Measurements from ENCODE around the genes ALK and CAPN13.

DNA sequence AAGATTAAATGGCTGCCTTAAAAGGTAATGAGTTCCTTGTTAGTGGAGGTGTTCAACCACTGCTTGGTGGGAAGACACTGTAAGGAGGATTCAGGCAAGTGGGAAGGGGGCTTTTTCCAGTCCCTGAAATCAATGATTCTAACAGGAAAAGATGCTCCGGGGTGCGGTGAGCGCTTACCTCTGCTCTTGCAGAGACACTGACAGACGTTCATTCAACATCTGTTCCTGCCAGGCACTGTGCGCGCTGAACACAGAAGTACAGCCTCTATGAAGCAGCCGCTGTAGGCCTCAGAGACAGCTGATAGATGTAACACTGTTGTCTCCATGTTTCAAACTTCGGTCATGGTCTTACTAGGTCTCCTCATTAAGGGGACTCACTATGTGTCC lies 731 bp upstream of the CLIP4 start:
- RRBS, result no CpG with 5 or more reads among the region's 8 CpGs

GRCh38 chr2:29921110-29921960 lies at the start of gene ALK:
Gene ALK (minus strand): TSS chr2:29921586.
- RRBS, result 39% methylated on average over 13 of the region's 69 CpGs

DNA sequence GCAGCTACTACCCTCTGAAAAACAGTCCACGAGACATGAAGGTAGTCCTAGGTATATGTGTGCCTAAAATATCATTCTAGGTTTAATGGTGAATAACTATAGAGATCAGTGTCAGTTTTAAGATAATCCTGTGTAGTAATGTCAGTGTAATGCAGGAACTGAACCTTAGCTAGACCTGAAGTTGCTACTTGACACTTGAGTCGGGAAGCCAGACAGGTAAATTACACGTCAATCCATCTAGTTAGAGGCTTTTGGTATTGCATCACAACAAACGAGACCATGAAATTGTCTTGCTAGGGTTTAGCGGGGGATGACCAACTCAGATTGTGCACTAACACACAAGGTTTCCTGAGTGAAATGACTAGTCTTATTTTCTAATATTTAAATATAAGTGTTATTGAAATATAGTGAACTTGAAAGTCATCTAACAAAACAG lies 2.0 kb downstream of the YPEL5 start:
- RRBS, result no CpG with 5 or more reads among the region's 5 CpGs

GRCh38 chr2:30225015-30225901 lies 6.1 kb upstream of the LBH start:
- RRBS, result no CpG with 5 or more reads among the region's 11 CpGs

DNA sequence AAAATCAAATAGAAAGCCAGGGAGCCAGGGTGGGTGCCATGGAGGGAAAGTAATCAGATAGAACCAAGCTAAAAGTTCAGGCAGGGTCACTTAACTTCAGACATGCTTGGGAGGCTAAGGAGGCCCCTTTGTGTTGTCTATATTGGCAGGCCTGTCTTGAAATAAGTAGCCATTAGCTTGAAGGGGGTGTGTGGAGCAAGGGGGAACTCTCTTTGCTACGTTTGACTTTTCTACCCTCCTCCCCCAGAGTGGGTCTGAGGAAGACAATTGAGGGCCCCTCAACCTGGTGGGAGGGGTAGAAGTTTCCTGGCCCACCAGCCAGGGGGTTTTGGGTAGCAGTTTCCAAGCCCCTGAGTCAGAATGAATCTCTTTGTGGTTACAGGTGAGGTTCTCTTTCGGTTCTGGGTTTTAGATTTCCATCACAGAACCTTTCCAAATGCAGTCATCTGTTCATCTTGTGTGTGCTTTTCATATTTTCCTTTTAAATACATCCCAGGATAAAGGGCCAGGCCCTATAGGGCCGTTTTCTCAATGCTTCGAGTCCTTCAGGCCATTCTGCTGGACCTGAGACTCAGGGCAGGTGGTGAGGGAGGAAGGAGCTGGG lies 4.5 kb downstream of the LBH start:
- RRBS, result no CpG with 5 or more reads among the region's 4 CpGs

DNA sequence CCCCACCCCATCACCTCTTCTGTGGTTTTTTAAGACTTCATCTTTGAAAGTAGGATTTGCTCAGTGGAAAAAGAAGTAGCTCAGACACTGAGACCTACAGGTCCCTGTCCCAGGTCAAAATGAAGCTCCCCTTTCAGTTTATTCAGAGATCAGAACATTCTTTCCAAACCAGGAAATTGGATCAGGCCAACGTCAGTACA lies 43.1 kb downstream of the LBH start:
- RRBS, result no CpG with 5 or more reads among the region's 1 CpG

GRCh38 chr2:30449978-30450677 lies 3.1 kb downstream of the LCLAT1 start:
- RRBS, result no CpG with 5 or more reads among the region's 4 CpGs

GRCh38 chr2:30661129-30661524 lies 146.1 kb downstream of the CAPN13 start:
- RRBS, result no CpG with 5 or more reads among the region's 1 CpG

DNA sequence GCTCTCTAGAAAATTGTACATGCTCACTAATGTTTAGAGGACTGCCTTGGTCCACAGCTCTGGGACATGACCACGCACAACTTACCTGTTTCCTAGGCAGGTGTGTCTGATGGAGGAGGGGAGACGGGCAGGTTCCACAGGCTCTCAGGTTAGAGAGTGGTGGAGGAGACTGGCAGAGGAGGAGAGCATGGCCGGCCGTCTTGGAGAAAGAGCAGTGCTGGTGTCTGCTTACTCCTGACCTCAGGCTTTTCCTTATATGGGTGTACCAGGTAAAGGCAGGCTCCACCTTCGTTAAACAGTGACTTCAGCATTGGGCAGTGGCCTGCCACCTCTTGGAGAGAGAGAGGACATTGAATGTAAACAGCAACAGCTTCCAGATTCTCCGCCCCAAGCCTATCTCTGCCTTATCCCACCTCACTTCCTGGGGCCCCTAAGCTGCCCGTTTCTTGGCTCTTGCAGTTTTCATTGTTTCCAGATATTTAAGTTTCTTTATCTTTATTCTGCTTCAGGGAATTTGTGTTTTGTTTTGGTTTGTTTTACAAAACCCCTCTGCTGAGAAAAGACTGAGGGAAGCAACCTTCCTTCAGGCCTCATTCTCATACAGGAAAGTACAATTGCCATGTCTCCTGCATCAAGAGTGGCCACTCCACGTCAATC lies at the start of gene CAPN13:
Gene CAPN13 (minus strand): TSS at position 230 of the 657 bp plus-strand sequence.
- RRBS, result no CpG with 5 or more reads among the region's 8 CpGs

GRCh38 chr2:31083504-31084012 lies 54.7 kb downstream of the GALNT14 start:
- RRBS, result 100% methylated on average over 1 of the region's 9 CpGs

GRCh38 chr2:31297497-31297898 lies 63.5 kb downstream of the EHD3 start:
- RRBS, result no CpG with 5 or more reads among the region's 1 CpG

GRCh38 chr2:31318122-31319255 lies 84.5 kb downstream of the EHD3 start:
- RRBS, result no CpG with 5 or more reads among the region's 13 CpGs

GRCh38 chr2:31319256-31319528 lies 85.2 kb downstream of the EHD3 start:
- RRBS, result no CpG with 5 or more reads among the region's 2 CpGs

DNA sequence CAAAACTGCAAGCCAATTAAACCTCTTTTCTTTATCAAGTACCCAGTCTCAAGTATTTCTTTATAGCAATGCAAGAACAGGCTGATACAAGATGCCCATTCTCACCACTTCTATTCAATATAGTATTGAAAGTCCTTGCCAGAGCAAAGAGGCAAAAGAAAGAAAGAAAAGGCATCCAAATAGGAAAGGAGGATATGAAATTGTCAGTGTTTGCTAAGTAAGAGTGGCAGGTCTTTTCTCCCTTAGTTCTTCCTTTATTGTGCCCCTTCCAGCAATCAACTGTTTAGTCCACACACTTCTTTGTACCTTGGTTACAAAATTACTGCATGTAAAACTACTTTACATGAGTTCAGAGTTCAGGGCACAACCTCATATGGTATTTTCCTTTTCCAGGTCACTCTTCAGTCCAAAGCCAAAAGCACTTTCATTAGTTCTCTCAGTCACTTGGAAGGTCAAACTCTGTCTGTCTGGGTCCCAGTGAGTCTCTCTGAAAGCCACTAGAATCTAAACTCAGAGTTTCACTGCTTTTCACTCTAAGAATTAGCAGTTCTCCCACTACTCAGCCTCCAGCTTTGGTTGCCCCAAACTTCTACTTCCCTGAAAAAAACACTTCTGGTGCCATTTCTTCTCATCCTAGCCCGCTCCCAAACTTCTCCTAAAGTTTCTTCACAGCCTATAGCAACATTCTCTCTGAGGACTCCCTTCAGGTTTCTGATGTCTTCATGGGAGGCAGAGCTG lies 122.5 kb upstream of the SRD5A2 start:
- RRBS, result no CpG with 5 or more reads among the region's 1 CpG

DNA sequence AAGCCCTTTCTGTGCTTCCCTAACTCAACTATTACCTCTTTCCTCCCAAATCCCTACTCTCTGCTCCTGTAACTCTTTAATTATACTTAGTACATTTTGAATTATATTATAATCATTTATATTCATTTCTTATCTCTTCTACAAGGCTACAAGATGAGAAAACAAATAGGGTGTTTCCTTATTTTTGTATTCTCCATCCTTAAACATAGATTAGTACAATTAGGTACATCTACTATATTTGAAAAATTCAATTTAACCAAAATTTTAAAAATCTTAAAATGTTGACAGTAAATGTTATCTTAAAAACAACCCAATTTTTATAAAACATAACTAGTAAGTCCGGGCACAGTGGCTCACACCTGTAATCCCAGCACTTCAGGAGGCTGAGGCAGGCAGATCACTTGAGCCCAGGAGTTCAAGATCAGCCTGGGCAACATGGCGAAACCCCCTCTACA lies 103.6 kb downstream of the MEMO1 start:
- RRBS, result no CpG with 5 or more reads among the region's 2 CpGs

DNA sequence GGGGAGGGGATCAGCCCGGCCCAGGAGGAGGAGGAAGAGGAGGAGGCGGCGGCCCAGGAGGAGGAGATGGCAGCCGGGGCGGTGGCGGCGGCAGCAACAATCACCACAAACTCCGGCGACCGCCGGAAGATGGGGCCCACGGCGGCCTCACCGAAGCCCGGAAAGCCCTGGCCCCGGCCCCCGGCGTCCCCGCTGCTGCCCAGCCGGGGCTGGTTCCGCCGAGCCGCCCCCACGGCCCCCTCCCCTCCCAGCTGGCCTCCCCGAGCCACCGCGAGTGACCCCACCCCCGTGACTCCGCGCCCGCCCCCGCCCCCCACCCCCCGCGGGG lies 476 bp downstream of the MEMO1 start:
- RRBS, result no CpG with 5 or more reads among the region's 34 CpGs

- RRBS, result no CpG with 5 or more reads among the region's 4 CpGs
Measured at GRCh38 chr2:32428199-32428626, 71.4 kb downstream of the BIRC6 start.

GRCh38 chr2:32472909-32473296 lies 116.1 kb downstream of the BIRC6 start:
- RRBS, result no CpG with 5 or more reads among the region's 1 CpG

GRCh38 chr2:32817294-32817770 lies 129.4 kb upstream of the LTBP1 start:
- RRBS, result no CpG with 5 or more reads among the region's 3 CpGs

GRCh38 chr2:33022139-33022530 lies 75.4 kb downstream of the LTBP1 start:
- RRBS, result no CpG with 5 or more reads among the region's 1 CpG